Measurements from ENCODE around the genes LRIT2 and CCSER2.

- RRBS, 2 experiments: no CpG with 5 or more reads among the region's 7 CpGs
Observed at GRCh38 chr10:80416370-80416936, 8.1 kb downstream of the PRXL2A start.

- RRBS, 2 experiments: no CpG with 5 or more reads among the region's 16 CpGs
Observed at GRCh38 chr10:80501823-80502648, 35.7 kb upstream of the SH2D4B start.

- RRBS, 2 experiments: no CpG with 5 or more reads among the region's 15 CpGs
Observed at GRCh38 chr10:80540944-80541977, 3.6 kb downstream of the SH2D4B start.

GRCh38 chr10:80545402-80545799, 7.7 kb downstream of the SH2D4B start:
- RRBS, 2 experiments: no CpG with 5 or more reads among the region's 4 CpGs

- RRBS, 2 experiments: no CpG with 5 or more reads among the region's 3 CpGs
Observed at GRCh38 chr10:81444245-81444506, 430.8 kb upstream of the NRG3 start.

GRCh38 chr10:84178828-84179910, 5.6 kb downstream of the GPR15LG start:
- RRBS, 2 experiments: no CpG with 5 or more reads among the region's 15 CpGs

- RRBS, 2 experiments: no CpG with 5 or more reads among the region's 6 CpGs
Observed at GRCh38 chr10:84225382-84225871, at the start of gene LRIT2. TSS of gene LRIT2 (minus strand) at chr10:84225544.

DNA sequence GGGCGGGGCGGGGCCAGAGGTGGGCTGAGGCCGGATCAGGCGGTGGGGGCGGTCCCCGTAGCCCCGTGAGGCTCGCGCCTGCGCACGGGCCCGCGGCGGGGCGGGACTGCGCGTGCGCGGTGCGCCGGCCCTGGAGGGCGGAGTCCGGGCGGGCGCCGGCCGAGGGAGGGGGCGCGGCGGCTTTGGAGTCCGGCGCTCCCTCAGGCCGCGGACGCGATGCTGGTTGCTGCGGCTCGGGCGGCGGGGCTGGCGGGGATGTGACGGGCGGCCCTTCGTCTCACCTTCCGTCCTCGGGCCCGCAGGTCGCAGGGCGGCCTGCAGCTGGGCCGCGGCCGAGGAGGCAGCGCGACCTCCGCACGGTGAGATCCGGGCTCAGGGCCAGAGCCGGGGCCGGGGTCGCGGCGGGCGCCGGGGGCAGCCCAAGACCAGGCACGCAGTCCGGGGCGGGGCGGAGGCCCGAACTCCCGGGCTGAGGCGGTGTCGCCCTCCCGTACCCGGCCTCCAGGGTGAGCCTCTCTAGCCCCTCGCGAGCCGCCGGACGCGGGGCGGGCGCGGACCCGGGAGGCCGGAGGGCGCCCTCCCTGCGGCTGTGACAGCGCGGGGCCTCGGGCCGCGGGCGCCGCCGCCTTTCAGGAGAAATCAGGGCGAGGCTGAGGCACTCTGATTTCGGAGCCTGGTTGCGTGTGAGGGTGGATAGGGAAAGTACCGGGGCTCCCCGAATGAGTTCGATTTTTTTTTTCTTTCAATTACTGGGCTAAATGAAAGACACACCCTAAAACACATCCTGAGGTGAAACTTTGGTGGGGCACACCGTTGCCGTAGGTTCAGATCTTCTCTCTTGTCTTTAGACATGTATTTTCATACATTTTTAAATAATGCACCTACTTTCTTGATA, at the start of gene CCSER2:
TSS of gene CCSER2 (plus strand) at position 140 of the 895 bp plus-strand sequence.
- RRBS, 2 experiments: under 1 to 1% methylated on average over 20 of the region's 103 CpGs

DNA sequence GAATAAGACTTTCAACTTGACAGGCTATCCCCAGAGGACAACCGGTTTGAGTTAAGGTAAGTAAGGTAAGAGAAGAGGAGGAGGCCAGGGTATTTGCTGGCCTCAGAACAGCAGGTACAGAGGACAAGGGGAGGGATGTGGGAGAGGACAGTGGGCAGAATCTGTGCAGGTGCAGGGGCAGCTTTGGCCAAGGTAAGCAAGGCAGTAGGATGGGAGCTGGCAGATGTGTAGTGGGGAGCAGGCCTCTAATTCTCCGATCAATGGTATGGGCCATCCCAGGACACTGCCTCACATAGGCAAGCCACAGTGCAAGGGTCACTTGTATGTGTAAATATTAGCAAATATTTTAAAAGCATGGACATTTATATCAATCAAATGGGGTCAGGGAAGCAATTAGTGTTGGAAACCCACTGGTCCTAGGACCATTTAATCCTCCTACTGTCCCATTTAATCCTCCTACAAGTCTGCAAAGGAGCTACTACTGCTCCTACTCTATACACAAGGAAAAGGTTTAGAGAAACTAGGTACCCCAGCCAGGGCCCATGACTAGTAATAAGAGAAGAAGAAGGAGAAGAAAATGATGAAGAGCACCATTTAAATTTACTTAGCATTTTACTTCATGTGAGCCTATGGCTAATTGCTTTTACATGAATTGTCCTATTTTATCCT, 373.4 kb downstream of the GRID1 start:
- RRBS, 2 experiments: no CpG with 5 or more reads among the region's 2 CpGs

DNA sequence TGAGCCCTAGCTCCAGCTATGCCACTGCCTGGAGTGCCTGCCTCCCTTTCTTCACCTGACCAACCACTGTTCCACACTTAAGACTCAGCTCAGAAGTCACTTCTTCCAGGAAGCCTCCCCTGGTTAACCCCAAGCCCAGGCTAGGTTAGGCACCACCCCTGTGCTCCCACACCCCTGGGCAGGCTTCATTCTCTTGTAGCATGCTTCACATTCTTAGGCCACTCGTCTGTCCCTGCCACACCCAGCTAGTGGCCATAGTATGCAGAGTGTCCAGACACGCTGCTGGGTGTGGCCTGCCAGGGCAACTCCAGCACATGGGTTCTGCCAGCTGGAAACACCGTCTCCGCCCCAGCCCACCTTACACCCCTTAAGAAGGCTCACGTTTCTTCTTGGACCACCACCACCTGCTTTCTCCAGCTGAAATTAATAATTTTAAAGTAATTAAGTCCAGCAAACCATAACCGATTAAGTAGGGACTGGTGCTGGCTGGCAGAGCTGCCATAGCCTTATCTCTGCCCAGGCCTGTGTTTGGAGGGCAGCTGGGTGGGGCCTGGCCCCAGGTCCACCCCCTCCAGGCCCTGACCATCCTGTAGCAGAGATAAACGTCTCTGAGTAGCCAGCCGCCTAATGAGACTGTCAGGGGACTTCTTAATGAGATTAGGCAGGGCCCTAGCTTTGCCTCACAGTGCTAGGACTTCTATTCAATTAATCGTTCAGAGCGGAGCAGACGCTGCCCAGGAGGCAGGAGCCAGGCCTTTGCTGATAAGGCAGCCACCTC, 20.5 kb downstream of the GRID1 start:
- RRBS, 2 experiments: no CpG with 5 or more reads among the region's 11 CpGs

GRCh38 chr10:86389307-86390101, 22.9 kb upstream of the GRID1 start:
- RRBS, 2 experiments: 73 to 78% methylated on average over 22 to 23 of the region's 55 CpGs

DNA sequence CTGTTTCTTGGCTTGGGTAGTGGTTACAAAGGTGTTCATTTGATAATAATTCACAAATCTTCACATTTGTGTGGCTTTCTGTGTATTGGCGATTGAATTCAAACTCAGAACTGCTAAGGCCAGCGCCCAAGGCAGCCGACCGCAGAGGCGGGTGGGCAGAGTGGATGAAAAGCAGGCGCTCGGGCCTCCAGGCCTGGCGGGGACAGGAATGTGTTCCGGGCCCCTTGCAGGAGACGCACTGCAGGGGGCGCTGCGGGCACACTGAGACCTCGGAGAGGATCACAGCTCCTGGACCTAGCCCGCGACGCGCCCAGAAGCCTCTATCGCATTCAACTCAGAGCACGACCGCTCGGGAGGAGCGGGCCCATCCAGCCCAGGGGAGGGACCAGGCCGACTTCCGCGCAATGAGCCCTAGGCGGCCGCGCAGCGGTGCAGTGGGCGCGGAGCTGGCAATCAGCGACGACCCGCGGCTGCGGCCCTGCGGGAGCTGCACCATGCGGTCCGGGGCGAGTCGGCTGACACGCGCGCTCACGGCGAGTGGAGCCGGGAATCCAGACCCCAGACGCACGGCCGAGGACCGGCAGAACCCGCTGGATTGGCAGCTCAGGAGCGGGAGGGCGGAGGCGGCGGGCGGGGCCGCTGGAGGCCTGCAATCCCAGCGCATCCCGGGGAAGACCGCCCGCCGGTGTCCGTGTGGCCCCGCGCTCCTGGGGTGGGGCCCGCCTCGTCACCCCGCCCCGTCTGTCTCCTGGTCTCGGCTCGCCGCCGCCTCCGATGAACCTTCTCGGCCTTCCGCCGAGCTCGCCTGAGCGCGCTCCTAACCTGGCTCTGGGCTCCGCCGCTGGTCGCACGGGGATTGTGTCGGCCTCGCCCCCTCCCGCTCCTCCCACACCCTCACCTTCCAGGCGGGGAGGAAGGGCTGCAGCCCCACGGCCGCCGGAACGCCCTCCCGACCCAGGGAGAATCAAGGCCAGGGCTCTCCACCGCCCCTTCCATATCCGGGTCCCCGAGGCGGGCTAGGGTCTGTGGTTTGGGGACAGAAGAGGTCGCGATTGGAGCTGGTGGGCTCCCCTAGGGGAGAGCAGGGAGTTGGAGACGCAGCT, 33.5 kb upstream of the GRID1 start:
- RRBS, 2 experiments: 1 to 2% methylated on average over 20 of the region's 101 CpGs

- RRBS, 2 experiments: no CpG with 5 or more reads among the region's 2 CpGs
Observed at GRCh38 chr10:86446103-86446622, 75.4 kb downstream of the WAPL start.

GRCh38 chr10:86632175-86632717, 22.1 kb upstream of the OPN4 start:
- RRBS, 2 experiments: 32 to 57% methylated on average over 7 of the region's 37 CpGs

DNA sequence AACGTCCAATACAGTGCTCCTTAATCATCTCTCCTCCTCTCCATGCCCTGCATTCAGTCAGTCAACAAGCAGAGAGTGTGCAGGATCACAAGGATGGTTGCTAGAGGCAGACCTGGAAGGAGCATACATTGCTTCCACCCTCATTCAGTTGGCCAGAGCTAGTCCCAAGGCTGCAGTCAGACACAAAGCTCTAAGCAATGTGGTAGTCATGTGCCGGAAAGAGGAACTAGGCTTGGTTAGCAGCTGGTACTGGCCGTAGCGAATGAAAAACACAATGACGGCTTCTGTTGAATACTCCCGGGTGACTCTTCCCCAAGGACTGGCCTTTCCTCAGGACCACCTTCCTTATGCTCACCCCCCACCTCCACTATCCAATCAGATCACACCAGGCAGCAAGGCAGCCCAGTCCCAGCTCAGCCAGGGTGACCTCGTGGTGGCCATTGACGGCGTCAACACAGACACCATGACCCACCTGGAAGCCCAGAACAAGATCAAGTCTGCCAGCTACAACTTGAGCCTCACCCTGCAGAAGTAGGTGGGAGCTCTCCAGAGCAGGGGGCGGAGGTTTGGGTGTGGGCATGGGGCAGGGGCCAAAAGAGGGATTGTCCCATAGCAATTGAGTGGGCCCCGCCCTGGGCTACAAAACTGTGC, 10.8 kb downstream of the LDB3 start:
- RRBS, 2 experiments: 95 to 96% methylated on average over 3 of the region's 11 CpGs

DNA sequence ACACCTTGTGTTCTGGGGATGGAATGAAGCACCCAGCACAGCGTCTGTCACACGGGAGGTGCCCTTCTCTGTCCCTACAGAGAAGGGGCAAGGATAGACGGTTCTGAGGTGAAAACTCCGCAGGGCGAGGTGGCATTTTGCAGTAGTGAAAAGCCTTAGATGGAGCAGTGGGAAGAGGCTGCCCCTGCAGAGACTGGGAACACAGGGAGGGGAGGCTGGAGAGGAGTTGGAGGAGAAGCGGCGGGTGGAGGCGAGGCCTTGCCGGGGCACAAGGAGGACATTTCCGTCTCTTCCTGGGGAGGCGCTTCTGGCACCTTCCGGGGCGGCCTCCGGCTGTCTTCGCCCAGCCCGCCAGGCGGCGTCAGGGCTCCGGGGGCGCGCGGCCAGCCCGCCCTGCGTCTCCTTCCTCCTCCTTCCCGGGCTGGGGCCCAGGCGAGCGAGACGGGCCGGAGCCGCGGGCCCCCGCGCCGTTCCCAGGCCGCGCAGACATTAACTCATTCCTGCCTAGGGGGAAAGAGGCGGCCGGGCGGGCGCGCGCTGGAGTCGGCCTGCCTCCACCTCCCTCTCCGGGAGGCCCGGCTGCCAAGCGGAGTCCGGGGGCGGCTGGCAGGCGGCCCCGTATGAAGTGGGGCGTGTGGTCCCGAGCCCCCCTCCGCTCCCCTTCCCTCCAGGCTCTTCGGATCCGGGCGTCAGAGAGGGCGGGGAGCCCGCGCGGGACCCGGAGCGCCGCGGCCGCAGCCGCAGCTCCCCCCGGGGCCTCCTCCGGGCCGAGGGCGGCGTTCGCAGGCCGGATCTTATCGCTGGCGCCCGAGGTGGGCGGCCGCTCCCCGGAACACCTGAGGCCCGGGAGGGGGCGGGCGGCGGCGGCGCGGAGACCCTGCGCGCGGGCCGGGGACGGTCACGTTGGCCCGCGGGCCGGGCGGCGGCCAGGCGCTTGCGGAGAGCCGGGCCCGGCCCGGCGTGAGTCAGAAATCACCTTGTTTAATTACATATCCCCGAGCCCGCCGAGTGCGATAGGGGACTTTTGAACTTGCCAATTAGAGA, 42.9 kb downstream of the LDB3 start:
- RRBS, 2 experiments: 1 to 2% methylated on average over 49 to 57 of the region's 107 CpGs

DNA sequence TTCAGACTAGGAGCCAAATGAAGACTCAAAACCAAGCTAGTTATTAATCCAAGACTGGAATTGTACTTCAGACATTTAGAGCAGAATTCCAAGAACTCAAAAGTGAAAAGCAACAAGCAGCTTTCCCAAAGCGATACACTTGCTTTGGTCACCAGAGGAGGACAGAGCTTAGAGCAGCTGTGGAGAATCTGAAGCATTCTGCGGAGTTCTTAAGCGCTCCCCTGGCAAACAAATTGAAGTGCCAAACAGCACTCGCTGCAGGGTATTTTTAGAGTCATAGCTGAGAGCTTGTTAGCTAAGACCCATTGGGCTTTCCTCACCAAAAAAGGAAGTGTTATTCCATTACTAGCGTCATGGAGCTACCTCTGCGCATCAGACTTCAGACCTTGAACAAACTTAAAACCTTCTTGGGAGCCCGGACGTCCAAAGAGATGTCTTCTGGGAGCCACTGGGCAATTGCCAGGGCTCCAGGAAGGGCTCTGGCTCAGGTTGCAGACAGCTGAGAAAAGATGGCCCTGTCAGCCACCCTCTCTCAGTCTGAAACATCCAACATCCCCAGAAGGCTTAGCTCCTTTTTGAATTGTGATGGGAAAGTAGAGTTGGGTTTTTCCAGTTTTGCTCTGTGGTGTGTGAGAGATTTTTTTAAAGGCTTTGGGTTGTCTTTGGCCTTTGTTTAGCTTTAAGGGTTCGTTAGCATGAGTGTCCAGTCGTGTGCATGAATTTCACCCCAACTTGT, 23.1 kb upstream of the BMPR1A start:
- RRBS, 2 experiments: no CpG with 5 or more reads among the region's 10 CpGs

DNA sequence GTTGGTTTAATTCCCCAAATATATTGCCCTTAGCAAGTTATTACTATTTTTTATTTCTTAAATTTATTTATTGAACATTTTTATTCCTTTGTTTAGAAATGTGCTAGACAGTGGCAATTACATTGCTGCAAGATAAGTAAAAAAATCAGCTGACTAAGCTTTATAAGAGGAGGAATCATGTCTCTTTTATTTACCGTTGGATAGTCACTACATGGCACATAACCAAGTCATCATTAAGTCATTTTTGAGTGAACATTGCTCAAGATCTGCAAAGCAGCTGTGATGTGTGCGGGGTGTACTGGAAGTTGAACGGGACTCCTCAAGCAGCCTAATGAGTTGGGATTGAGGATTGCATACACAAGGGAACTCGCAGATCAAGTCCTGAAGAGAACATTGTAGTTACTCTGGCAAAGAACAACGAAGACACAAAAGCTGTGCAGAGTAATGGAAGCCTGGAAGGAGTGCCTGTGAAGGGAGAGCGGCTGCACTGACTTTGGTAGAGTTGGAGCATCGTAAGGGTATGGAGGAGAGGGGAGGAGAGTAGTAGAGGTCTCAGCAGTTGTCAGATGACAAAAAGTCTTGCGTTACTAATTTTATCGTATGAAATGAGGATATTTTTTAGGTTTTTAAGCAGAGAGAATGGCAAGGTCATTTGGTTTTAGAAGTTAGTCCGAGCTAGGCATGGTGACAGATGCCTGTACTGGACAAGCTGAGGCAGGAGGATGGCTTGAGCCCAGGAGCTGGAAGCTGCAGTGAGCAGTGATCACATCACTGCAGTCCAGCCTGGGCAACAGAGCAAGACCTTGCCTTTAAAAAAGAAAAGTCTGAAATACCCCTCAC, 95.1 kb downstream of the BMPR1A start:
- RRBS, 2 experiments: no CpG with 5 or more reads among the region's 10 CpGs

GRCh38 chr10:86943432-86944213, 13.8 kb downstream of the MMRN2 start:
- RRBS, 2 experiments: no CpG with 5 or more reads among the region's 28 CpGs

- RRBS, 2 experiments: no CpG with 5 or more reads among the region's 5 CpGs
Observed at GRCh38 chr10:86953758-86954121, 3.7 kb downstream of the MMRN2 start.